ENCODE measurements around a stretch of chr13.

DNA sequence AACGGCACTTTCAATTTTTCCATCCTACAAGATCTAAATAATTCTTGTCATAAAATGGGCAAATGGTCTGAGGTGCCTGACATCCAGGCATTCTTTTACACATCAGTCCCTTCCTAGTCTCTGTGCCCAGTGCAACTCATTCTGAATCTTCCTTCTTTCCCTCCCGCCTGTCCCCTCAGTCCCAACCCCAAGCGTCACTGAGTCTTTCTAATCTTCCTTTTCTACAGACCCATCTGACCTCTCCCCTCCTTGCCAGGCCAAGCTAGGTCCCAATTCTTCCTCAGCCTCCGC, 519.7 kb downstream of the IRS2 start:
- PRO-cap: no peak

DNA sequence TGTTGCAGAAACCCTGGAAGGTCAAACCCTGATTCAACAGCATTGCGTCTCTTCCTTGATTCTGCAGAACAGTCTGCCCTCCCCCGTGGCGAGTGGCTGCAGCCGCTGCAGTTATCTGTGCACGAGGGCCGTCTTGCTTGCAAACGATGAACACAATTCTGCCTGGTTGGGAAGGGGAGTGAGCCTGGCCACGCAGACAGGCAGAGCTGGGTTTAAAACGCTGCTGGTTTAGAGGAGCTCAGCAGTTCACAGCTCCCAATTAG, 373.8 kb downstream of the IRS2 start:
- PRO-cap: no peak

GRCh38 chr13:109576181-109576554, 210.2 kb downstream of the IRS2 start:
- PRO-cap: no peak

DNA sequence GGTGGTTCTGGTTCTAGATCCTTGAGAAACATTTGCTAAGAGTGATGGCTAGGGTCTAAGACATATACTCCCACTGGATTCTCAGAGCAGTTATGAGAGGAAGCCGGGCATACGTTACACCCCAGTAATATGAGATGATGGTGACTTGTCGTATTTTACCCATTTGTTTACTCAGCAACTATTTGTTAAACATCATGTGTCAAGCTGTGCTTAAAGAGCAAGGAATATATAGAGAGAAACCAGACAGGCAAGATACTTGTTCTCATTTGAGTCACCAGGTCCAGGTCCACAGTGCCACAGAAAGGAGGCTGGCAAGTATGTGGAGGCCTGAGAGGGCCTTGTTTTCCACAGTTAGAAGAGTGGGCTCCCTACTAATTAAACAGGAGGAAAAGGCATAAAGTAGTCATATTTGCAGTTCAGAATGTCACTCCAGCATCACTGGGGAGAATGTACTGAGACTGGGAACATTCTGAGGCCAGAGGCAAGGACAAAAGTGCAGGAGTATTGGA, 142.3 kb downstream of the IRS2 start:
- PRO-cap: no peak

GRCh38 chr13:109656132-109656686, 130.2 kb downstream of the IRS2 start:
- PRO-cap: no peak

DNA sequence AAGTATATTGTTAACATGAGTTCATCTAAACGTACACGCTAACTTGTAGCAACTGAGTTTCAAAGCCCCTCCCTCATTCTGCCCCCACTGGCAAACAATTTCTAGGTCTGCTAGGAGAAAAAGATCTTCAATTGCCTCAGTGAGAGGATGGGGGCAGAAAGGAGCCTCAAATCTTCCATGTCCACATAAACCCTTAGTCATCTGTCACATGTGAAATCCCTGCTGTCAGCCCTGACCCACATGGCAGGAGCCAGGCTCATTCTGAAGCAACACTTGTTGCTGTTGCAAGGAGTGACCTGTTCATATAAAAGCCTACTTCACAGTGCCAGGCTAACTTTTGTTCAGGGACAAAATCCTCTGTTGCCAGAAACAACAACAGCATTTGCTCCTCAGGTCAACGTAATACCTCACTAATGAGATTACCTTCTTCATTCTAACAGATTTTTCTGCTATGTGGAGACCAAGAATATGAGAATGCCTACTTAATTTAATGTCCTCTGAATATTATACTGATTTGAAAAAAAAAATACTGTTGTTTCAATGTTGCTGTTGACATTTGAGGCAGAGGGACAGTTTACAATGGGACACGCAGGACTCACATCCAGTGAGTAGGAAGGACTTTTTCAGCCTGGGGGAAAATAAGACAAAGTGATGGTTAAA, 70.4 kb downstream of the IRS2 start:
- PRO-cap: no peak

DNA sequence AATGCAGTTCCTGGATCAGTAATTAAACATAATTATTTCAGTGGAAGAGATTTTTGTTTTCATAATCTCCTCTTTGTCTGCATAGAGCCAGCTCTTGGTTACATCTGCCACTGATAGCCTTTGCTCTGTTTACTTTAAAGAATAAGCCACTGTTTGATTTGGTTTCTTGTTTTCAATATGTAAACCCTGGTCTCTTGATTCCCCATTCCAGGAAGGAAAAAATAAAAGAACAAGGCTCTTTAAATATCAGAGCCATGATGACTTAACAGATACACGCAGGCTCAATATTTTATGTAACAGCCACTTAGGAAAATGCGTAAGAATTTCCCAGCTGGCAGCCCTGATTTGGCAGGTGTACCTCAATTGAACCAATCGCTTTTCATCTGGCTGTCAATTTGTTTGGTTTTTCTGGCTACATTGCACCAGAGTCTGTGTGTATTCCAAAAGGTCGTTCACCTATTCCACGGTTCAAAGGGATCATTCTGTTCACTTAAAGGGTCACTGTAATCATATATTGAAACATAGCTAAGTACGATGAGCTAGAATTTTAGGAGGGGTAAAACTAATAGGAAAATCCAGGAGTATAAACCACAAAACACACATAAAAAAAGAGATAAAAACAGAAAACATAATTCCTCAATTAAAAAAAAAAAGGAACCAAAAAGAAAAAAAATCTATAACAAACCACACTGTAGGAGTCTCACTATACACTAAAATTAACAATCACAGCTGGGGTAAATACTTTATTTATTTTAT, 65.5 kb downstream of the IRS2 start:
- PRO-cap: no peak

DNA sequence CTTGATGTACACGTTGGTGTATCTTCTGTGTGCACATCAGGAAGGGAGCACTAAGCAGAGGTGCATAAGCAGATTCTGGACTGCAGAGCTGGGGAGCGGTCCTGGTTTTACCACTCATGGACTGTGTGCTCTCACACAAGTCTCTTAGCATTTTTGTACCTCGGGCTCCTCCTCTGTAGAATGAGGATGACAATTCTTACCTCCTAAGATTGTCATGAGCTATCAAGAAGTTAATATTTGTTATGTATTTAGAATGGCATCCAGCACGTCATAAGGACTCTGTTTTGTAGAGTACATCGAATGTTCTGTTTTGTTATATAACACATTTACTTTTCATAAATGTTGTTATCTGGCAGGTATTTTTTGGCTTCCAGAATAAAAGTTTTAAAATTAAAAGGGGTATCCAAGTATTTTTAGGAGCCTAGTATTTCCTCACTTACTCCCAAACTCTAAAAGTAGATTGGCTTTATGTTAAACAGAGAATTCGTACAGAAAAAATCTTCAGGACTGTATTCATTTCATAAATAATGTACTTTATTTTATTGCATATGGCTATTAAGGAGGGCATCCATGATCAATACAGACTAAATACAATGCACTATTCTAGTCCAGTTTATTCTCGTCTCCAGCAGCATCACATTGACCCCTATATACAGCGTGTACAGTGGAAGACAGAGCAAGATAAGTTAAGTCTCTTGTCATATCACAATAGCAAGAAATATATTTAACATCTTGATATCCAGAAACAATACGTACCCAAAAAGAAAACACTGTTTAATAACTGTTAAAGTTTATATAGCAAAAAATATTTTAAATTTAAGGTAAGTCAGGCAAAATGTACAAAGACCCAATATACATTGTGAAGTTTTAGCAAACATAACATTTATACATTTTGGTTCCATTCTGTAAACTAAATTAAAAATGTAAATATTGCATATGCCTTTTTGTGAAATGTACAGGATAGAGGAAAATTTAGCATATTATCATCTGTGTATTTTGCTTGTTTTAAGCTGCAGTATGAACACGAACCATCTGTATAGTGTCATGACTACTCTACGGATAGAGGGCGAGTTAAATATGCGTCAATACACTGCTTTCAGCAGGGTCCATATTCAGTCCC, 32.7 kb downstream of the IRS2 start:
- PRO-cap: no peak

DNA sequence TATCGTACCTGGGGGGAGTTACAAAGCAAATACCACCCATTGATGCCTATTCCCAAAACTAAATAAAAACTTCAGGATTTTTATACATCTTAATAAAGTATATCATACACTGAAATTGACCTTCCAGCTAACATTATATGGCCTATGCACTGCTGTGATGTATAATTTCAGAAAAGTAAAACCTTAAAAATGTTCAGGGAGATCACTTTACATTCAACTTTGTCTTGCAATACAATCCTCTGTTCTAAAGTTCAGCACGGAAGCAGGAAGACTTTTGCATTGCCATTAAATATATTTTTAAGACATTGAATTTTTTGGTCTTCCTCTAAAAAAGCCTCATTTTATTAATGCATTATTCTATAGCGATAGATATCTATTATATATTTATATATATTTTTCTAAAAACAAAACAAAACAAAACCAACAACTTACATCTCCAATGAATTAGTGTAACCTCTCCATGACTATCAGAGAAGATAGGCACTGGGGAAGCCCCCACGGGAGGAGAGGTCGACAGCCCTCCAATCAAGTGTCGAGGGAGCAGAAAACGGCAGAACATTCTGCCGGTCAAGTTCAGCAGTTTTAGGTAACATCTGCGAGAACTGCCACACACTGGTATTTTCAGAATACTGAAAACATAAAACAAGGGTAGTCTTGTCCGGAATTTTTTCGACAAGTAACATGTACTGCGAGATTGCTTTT, 31.8 kb downstream of the IRS2 start:
- PRO-cap: no peak

- PRO-cap: no peak
Measured at GRCh38 chr13:109755147-109756107, 31.0 kb downstream of the IRS2 start.

GRCh38 chr13:109779078-109779958, 7.1 kb downstream of the IRS2 start:
- PRO-cap: no peak

DNA sequence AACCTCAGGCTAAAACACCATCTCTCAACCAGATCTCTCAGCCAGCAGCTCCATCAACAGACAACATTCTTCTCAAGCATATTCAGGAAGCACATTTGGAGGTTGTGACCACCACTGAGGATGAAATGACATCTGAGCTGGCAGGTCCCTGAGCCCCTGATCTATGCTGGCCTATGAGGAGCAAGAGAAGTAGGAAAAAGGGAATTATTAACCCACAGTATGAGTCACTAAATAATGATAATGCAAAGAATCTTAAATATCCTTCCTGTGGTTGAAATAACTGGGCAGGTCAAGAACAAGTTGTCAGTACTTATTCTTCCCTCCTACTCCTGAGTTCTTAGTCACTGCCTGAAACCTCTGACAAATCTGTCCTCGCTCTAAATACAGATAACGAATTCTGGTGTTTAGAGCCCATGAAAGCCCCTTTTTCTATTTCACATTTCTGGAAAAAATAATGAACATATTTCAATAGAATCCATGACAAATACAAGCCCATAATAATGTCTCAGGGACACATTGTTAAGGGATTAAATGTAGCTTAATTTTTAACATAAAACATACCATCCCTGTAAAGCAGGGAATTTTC, 225.8 kb upstream of the IRS2 start:
- PRO-cap: no peak

GRCh38 chr13:110045051-110045706, 258.8 kb upstream of the IRS2 start:
- PRO-cap: no peak

- PRO-cap: no peak
Measured at GRCh38 chr13:110128401-110128961, 178.5 kb downstream of the COL4A1 start.

DNA sequence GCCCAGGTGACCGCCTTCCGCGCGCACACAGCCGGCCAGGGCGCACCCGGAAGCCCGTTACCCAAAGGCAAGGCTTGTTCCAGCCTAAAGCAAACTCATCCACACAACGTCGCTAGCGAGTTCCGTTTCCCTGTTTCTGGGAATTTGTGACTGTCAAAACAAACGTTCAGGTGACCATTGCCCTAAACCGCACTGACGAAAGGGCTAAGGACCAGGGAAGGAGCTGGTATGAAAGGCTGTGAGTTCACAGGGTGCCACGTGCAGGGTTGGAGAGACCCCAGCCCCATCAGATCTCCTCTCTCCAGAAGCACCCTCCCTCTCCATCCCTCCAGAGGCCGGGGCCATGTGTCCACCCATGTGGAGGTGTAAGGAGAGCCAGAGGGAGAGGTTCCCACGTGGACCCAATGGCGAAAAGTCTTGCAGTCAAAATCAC, 168.4 kb downstream of the COL4A1 start:
- PRO-cap: bidirectional peak, plus-strand start at position 195 of the sequence, minus-strand start at position 63 of the sequence

DNA sequence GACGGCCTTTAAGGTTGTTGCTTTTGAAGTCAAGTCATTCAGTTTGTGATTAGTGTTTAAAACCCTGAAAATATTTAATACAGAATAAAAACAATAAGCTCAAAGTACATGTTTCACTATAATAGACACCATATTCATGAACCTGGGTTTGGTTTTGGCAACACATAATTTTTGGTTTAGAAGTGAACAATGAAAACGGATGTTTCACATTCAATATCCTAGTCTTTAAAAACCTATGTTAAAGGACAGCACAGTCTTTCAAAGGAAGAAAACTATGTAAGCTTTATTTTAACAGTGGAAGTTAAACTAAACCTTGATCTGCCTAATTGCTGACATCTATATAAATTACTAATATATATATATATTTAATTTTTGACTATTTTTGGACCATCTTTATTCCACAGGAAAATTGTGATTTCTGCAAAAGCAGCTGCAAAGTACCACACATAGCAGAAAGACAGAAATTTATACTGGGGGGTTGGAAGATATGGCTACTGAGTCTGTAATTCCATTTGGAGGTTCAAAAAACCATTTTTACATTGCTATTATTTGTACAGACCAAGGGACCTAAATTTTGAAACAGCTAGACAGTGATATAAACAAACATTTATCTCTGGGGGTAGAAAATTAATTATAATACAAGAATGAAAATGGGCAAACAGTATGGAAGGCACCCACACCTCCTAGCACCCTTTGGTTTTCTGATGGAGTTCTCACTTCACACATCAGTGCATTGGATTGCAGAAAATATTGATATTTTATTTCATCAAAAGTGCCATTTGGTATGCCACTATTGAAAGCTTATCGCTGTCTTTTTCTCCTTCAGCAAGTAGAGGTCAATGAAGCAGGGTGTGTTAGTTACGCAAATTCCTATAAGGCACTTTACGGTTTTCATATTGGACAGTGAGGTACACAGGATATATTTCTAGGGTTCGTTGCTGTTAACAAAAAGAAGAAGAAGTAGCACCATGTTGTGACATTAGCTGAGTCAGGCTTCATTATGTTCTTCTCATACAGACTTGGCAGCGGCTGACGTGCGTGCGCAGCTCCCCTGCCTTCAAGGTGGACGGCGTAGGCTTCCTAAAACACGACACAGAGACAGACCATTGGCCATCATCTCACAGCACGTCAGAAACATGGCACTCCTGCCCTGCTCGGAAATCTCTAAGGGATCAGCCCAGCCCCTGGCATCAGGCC, 157.2 kb downstream of the COL4A1 start:
- PRO-cap: no peak

GRCh38 chr13:110178713-110179527, 128.0 kb downstream of the COL4A1 start:
- PRO-cap: no peak

- PRO-cap: bidirectional peak, plus-strand start at chr13:110233582, minus-strand start at chr13:110233520
Measured at GRCh38 chr13:110233099-110233908, 73.7 kb downstream of the COL4A1 start.

GRCh38 chr13:110290814-110291402, 16.0 kb downstream of the COL4A1 start:
- PRO-cap: no peak

GRCh38 chr13:110311577-110312499, 4.8 kb downstream of the COL4A2 start:
- PRO-cap: bidirectional peak, plus-strand start at chr13:110312294, minus-strand start at chr13:110312044

Measured in right common carotid artery plus branches (tissue), 1 donor.